ENCODE results near the genes GAGE13, GAGE12C, GAGE12D and MAGED4B.

- PRO-cap, result no peak
These were observed 4.2 kb upstream of the OTUD5 start for GRCh38 chrX:48961453-48962118.

GRCh38 chrX:48987981-48988273, 14.1 kb downstream of the GRIPAP1 start:
- PRO-cap, result no peak

DNA sequence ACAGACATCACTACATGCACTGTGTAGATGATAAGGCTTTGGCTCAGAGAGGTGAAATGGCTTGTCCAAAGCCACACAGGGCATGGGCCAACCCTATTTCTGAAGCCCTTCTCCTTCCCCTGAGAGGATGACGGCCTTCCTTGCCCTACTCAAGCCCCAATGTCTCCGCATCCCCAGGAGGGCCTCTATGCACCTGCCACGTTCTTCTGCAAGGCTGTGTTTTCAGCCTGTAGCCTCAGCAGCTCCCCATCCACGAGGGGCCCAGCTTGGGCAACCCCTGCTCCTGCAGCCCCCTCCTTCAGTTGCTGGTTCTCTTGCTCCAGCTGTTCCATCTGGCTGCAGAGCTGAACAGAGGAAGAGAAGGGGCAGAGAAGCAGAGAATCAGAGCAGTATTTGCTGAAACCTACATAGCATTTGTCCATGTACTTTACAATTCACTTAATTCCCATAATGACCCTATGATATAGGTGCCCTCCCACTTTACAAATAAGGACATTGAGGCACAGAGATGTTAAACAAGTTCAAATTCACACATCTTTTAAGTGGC, 8.8 kb downstream of the GRIPAP1 start:
- PRO-cap, result no peak

GRCh38 chrX:49061279-49061832, 2.6 kb downstream of the CCDC120 start:
- PRO-cap, result no peak

DNA sequence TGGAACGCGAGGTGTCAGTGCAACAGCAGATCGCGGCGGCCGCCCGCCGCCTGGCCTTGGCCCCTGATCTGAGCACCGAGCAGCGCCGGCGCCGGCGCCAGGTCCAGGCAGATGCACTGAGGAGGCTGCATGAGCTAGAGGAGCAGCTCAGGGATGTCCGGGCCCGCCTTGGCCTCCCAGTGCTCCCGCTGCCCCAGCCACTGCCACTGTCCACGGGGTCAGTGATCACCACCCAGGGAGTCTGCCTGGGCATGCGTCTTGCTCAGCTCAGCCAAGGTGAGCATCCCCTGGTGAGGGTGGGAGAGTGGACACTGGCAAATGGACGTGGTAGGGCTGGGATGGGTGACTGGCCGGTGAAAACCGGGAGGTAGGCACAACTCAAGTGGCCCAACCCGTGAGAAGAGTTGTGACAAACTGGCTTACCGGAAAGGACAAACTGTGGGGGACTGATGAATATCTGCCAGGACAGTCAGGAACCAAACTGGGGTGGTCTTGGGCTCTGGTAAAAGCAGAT, 5.6 kb downstream of the CCDC120 start:
- PRO-cap, result no peak

DNA sequence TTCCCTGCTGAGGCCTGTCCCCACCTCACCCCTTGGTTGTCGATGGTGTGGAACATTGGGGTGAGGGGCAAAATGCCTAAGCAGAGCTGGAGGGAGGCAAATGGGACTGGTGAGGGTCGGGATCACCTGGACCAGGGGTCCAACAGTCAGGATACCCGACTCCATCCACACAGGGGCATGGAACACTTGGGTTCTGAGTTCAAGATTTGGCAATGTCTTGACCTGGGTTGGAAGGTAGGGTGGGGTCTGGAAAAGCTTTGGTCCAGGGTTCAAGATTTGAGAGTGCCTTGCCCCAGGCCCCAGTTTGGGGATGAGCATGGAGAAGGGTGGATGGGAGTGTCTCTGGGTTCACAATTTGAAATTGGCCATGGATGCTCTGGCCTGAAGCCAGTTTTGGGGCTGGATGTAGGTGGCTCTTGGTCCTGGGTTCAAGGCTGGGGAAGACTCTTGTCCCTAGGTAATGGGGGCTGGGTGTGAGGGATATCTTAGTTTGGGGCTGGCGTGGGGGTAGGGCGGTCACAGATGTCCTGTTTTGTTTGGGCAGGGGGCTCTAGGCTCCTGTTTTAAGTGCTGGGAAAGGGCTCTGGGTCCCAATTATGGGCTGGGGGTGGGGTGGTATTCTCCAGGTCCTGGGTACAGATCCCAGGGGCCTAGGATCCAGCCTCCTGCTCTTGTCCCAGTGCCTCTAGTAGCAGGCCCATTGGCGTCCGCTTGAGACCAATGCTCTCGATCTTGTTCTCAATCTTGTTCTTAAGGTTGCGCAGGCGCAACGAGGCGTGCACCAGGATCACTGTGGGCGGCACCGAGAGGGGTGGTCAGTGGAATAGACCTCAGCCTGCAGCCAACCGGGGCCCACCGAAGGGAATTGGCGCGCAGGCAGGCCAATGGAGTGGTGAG, 2.3 kb downstream of the PRAF2 start:
- PRO-cap, result no peak

DNA sequence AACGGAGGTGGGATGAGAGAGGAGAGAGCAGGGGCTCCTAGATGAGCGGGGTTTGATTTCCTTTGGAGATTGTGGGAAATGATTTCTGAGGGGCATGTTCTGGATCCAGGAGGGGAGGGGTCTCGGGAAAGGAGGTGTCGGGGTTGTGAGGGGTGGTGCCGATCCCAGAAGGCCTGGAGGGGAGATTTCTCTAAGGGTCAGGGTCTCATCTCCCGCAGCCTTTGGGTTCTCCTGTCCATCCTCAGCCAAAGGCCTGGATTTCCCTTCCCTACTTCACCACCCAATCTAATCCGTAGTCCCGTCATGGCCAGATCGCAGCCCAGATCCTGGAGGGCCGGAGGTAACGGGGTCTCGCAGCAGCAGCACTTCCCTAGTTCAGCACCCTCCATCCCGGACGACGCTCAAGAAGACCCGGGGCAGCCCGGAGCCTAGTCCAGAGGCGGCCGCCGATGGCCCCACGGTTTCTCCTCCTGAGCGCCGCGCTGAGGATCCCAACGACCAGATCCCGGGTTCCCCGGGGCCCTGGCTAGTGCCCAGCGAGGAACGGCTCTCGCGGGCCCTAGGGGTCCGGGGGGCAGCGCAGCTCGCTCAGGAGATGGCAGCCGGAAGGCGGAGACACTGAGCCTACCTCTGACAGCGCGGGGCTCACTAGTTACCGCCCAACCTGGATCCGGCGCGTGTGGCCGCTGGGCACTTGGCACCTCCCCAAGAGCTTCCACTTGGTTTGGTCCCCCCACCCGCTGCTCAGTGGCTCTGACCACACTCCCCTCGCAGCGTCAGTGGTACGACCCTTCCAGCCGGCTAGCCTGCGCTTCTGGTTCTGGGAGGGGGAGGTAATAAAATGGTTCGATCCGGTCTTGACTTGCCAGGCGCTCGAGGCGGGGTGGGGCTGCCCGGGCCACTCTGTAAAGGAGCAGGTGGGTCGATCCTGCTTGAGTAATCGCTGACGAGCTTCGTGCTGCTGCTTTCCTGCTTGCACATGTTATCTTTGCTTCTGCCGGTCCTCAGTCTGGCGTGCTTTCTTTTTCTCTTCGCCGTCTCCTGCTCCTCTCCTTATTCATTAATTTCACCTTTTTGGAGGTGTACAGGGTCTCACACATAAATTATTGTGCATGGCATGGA, 3.6 kb downstream of the MAGIX start:
- PRO-cap, result bidirectional peak, plus-strand start at position 935 of the sequence, minus-strand start at position 620 of the sequence

GRCh38 chrX:49270368-49271298, 1.0 kb downstream of the PPP1R3F start:
- PRO-cap, result no peak

DNA sequence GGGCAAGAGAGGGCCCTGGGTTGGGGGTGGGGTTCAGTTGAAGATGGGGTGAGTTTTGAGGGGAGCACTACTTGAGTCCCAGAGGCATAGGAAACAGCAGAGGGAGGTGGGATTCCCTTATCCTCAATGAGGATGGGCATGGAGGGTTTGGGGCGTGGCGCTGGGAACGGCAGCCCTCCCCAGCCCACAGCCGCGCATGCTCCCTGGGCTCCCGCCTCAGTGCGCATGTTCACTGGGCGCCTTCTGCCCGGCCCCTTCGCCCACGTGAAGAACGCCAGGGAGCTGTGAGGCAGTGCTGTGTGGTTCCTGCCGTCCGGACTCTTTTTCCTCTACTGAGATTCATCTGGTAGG, at the start of gene GAGE13:
Gene GAGE13, plus strand, starts transcription at position 239 of the 351 bp plus-strand sequence.
- PRO-cap, result no peak

GRCh38 chrX:49531944-49532263, at the start of gene GAGE12C:
TSS of gene GAGE12C (plus strand) at chrX:49532177.
- PRO-cap, result no peak

- PRO-cap, result no peak
These were observed at the start of gene GAGE12D for GRCh38 chrX:49541328-49541802. TSS of gene GAGE12D (plus strand) at chrX:49541733.

GRCh38 chrX:49793550-49794045, 35.5 kb upstream of the PAGE4 start:
- PRO-cap, result no peak

- PRO-cap, result no peak
These were observed 2.0 kb downstream of the USP27X start for GRCh38 chrX:49881254-49881643.

GRCh38 chrX:50094889-50095566, 105.8 kb downstream of the AKAP4 start:
- PRO-cap, result no peak

DNA sequence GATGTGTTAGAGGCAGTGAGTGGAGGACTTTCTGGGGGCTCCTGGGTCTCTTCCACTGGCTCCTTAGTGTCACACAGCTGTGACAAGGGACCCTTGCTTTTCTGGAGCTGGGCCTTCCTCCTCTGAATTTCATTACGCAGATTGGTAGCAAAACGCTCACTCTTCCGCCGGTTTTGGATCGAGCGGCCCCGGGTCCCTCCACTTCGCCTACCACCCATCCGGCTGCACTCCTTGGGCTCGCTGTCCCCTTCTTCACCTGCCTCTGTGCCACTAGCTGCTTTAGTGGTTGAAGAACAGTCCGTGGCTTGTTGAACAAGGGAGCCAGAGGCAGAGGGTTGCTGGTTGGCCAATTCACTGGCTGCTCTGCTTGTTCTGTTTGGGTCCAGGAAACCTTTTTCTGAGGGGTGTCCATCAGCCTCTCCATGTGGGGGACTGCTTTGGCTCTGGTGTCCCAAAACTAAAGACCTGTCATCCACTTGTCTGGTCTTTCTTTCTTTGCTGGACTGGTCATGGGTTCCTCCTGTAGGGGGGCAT, 163.6 kb upstream of the DGKK start:
- PRO-cap, result no peak

GRCh38 chrX:51325444-51325956, 7.1 kb upstream of the NUDT10 start:
- PRO-cap, result no peak

GRCh38 chrX:51407071-51407528, 352 bp downstream of the EZHIP start:
- PRO-cap, result no peak

GRCh38 chrX:51868287-51869013, 25.0 kb upstream of the MAGED1 start:
- PRO-cap, result no peak

DNA sequence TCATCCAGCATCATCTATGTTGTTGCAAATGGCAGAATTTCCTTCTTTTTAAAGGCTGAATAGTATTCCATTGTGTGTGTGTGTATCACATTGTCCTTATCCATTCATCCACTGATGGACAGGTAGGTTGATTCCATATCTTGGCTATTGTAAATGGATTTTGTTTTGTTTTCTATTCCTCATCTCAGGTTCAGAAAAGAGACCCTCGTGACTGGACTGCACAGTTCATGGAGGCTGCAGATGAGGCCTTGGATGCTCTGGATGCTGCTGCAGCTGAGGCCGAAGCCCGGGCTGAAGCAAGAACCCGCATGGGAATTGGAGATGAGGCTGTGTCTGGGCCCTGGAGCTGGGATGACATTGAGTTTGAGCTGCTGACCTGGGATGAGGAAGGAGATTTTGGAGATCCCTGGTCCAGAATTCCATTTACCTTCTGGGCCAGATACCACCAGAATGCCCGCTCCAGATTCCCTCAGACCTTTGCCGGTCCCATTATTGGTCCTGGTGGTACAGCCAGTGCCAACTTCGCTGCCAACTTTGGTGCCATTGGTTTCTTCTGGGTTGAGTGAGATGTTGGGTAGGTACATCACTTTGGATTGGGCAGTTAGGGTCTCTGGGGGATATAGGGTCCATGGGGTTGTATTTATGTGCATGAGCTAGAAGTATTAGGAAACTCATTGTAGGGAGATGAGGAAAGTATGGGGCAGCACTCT, 8.1 kb downstream of the MAGED1 start:
- PRO-cap, result no peak

- PRO-cap, result no peak
These were observed at the start of gene MAGED4B for GRCh38 chrX:52068885-52069611. TSS of gene MAGED4B (minus strand) at chrX:52069183.